Iris pigment epithelial cell (primary cell): ENCODE measurements around the gene ASCC2.

- RRBS: no CpG with 5 or more reads among the region's 6 CpGs
Observed at GRCh38 chr22:28977465-28977871, 84.2 kb downstream of the C22orf31 start.

GRCh38 chr22:29031284-29031951 lies 30.2 kb downstream of the C22orf31 start:
- RRBS: no CpG with 5 or more reads among the region's 17 CpGs

DNA sequence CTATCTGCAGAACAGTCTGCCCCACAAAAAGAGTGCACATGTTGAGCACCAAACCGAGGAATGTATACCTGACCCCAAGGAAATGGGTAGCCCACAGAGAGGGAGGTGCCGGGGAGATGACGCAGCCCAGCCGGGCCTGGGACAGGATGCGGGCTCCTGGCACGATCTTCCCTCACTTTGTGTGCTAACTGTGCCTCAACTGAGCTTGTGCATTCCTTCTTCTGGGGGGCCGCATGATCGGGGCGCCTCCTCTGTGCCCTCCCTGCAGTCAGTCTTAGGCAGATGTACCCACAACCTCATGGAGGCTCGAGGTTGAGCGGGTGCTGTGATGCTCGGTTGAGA lies 2.3 kb downstream of the GAS2L1 start:
- RRBS: no CpG with 5 or more reads among the region's 12 CpGs

- RRBS: 78% methylated on average over 11 of the region's 39 CpGs
Observed at GRCh38 chr22:29311544-29312131, 3.9 kb downstream of the RASL10A start.

DNA sequence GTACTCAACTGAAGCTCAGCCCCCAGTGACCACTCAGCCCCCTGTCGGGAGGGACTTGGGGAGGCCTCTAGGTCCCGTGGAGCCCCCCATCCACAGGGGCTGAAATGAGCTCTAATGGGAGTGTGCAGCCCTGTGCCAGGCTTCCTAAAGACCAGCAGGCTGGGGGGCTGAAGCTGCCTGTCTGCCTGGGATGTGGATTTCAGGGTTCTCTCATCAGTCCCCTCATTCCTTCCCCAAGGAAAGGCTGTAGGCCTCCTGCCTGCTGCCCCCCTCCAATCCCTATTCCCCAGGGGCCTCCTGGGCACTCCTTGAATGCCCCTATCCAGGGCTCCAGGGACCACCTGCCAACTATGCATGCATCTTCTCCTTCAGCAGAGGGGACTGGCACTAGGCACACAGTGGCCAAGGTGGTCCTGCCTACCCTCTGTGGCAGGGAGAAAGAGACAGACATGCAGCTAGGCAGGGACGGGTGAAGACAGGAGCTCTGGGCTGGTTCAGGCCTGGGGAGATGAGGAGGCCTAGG lies 3.0 kb upstream of the RASL10A start:
- RRBS: no CpG with 5 or more reads among the region's 3 CpGs

DNA sequence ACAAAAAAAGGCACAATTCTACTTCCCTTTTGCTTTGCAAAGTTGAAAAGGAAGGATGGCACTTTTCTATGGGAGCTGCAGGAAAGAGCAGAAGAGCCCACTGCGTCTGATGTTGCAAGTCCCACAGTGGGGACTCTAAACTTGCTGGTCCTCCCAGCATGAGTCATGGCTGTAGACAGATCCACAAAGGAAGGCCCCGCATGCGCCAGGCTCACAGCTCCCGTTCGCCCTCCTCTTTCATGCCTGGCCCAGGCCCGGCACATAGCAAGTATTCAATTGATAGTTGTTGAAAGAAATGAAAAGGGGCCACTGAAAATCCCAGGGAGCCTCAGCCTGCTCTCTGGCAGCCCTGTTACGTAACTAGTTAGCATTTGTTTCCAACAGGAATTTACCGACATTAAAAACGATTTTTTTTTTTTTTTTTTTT lies 18.9 kb downstream of the AP1B1 start:
- RRBS: no CpG with 5 or more reads among the region's 9 CpGs

DNA sequence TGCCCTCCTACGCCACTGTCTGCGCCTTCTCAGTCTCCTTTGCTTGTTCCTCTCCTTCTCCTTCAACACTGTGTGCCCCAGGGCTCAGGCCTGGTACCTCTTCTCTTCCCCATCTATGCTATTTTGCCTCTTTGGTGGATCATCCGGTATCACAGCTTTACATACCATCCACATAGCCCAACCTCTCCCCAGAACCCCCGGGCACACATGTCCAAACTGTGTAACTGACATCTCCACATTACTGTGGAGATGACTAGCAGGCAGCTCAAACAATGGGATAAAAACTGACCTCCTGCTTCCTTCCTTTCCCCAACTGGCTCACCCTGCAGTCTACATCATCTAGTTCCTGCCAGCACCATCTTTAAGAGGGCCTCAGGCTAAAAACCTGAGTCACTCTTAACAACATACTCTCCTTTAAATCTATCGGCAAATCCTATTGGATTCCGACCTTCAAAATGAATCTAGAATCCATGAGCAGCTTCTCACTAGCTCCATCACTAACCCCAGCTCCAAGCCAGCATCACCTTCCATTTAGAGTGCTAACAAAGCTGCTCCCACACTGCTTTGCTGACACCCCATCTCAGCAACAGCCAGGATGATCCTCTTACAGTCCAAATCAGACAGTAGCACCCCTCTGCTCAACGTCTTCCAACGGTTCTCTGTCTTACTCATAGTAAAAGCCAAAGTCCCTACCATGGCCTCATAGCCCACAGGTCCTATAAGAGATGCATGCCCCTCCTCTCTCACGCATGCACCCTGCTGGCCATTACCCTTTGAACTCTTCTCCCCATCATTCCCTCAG lies 8.0 kb downstream of the AP1B1 start:
- RRBS: 100% methylated on average over 1 of the region's 9 CpGs

DNA sequence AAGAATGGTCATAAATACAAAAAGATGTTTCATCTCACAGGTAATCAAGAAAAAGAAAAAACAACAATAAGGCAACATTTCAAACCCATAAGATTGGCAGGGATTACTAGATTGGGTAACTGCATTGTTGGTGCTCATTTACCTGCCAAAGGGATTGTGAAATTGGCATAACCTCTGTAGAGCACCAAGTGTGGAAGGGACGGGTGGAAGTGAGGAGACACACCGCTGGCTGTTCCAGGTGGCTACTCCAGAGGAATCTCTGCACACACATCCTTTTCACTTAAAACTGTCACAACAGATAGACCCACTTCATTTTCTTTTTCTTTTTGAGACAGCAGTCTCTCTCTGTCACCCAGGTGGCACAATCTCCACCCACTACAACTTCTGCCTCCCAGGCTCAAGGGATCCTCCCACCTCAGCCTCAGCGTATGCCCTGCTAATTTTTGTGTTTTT lies 44.9 kb downstream of the NF2 start:
- RRBS: no CpG with 5 or more reads among the region's 3 CpGs

DNA sequence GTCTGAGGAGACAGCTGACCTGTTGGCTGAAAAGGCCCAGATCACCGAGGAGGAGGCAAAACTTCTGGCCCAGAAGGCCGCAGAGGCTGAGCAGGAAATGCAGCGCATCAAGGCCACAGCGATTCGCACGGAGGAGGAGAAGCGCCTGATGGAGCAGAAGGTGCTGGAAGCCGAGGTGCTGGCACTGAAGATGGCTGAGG lies 46.6 kb upstream of the CABP7 start:
- RRBS: no CpG with 5 or more reads among the region's 8 CpGs

- RRBS: no CpG with 5 or more reads among the region's 3 CpGs
Observed at GRCh38 chr22:29769503-29770206, 2.5 kb downstream of the UQCR10 start.

DNA sequence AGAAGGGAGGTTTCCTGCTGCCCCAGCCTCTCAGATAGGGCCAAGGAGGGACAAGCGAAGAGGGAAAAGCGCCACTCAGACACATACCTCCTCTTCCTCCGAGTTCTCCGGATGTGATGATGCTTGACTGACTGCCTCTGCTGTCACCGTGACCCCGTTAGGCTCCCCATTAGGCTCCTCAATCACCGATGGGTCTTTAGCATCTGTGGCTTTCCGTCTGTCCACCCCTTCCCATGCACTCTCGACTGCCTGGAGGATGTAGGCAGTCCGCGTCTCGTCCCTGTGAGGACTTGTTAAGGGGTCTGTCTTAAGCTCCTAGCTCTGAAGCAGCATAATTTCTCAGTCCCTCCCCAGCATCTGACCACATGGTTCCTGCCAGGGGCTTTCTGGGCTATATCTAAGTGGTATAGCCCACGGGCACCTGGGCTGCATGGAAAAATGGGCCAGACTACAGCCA lies 33.5 kb downstream of the ASCC2 start:
- RRBS: no CpG with 5 or more reads among the region's 13 CpGs

GRCh38 chr22:29805867-29806454 lies 32.1 kb downstream of the ASCC2 start:
- RRBS: no CpG with 5 or more reads among the region's 10 CpGs

DNA sequence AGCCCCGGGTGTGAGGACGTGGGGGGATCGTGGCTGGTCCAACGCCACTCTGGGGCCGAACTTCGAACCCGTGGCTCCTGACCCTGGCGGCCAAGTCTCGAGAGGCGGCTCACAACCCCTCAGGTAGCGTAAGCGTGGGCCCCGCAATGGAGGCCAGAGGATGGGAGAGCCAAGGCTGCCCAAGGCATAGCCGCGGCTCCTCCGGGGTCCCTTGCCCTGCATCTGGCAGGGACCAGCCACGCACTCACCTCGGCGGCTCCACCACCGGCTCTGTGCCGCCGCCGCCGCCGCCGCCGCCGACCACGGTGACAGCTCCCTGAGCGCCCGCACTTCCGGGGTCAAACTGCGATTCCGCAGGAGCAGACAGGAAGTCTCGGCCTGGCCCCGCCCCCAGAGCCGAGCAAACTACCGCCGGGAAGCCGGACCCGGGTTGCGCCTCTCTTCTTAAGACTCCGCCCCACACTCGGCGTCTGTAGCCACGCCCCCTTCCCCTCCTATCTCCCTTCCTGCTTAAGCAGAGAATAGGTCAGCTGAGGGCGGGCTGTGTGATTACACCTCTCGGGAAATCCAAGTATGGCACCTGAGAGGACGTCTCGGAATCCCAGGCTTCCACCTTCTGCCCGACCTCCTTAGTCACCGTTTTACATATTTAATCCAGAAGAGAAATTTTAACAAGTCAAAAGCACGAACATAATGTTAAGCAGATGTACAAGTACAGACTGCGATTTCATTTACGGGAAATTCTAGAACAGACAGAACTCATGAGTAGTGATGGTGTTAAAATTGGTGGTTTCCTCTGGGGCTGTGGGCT lies at the start of gene ASCC2:
ASCC2 (minus strand) TSS at position 345 of the 811 bp plus-strand sequence.
- RRBS: 3% methylated on average over 15 of the region's 55 CpGs

DNA sequence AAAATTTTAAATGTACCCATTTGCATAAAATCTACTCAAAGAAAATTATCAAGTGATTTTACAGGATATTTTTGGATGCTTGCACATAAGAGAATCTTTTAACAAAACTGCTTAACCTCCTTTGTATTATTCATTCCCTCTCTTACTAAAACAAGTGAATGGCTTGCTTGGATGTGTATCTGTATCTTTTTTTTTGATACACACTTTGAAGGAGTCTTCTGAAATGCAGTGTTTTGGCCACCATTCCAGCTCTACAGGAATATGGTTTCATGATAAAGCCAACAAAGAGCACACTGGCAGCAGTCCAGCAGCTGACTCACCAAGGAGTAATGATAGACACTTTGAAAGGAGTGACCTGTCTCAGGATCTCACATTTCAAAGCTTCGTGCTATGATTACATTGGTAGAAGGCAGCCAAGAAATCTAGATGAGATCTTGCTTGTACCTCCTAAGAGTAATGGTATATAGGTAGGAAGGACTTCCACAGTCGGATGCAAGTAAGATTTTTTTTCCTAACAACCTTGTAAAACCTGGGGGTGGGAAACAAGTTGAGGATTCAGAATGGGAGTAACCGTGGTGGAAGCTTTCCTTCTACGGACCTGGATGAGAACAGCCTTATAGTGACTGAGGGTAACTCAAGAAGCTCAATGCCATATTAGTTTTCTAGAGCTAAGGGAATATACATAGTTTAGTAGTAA lies 24.8 kb downstream of the MTMR3 start:
- RRBS: no CpG with 5 or more reads among the region's 4 CpGs

DNA sequence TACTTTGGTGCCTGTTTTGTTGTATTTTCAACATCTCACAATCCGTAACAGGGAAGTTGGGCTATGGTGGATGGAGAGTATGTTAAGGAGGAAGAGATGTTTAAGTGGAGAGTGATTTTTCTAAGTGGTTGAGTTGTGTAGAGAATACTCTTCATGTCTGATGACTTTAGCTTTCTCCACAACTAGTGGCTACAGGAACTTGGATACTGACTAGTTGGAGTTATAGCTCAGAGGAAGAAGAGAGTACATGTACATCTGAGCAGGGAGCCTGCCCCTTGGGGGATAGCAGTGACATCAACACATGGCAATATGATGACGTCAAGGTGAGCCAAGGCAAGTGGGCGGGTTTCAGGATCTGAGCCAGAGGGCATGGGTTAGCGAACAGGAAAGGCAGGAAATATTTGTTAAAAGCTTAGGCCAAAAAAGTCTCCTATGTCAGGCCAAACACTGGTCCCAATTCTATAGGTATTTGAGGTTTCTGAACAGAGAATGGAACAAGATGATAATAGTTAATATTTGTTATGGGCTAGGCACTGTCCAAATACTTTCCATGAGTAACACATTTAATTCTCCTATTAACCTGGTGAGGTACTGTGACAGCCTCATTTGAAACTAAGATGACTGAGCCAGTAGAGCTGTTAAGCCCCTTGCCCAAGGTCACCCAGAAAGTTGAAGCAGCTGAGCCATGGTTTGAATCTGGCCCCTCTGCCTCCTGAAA lies 42.0 kb upstream of the HORMAD2 start:
- RRBS: no CpG with 5 or more reads among the region's 4 CpGs

DNA sequence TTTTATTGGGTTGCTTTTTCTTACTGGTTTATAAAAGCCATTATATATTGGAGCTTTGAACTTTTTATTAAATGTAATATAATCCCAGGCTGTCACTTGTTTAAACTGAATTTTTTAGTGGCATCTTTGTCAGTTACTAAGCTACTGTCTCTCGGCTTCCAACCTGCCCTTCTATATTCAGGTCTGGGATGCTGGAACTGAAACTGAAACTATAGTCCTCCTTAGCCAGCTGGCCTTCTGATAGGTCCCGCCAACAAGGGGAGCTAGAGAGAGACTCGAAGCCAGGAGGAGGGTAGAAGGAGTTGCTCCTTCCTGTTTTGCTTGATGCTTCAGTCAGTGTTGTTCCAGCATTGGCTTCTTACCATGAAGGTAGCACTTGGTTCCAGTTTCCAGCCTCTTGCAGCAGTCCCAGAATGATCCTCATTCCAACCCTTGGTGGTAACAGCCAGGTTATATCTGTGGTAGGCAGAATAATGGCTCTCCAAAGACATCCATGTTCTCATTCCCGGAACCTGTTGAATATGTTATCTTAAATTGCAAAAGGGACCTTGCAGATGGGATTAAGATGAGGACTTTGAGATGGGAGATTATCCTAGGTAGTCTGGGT lies 32.9 kb upstream of the HORMAD2 start:
- RRBS: no CpG with 5 or more reads among the region's 4 CpGs

- RRBS: no CpG with 5 or more reads among the region's 22 CpGs
Observed at GRCh38 chr22:30206644-30207614, 39.6 kb downstream of the LIF start.

DNA sequence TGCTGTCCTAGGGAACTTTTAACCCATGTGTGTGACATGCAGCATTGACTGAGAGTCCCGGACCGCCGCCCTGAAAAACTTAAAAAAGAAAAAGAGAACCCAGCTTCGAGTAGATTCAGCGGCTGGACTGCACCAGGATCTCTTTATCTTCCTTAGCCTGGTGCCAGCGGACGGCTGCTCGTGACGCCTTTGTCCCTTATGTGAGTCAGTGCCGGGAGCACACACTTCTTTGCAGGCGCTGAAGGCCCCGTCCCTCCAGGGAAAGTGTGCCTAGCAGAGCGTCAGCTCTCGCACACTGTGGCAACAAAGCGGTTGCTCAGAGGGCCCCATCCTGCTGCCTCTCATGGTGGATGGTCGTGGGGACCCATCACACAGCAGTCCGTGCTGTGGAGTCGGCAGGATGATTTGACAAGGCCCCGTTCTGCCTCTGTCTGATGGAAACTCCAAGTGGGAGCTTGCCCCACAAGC lies 7.9 kb downstream of the OSM start:
- RRBS: no CpG with 5 or more reads among the region's 19 CpGs

DNA sequence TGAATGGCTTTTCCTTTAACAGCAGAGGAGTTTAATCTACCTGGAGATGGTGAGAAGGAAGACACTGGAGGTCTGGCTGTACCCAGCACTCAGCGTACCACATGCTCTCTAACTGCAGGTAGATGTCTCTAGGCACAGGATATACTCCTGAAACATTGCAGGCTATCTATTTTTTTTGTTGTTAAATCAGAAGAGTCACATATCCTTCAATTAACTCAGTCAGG lies 17.3 kb upstream of the CASTOR1 start:
- RRBS: no CpG with 5 or more reads among the region's 1 CpG

DNA sequence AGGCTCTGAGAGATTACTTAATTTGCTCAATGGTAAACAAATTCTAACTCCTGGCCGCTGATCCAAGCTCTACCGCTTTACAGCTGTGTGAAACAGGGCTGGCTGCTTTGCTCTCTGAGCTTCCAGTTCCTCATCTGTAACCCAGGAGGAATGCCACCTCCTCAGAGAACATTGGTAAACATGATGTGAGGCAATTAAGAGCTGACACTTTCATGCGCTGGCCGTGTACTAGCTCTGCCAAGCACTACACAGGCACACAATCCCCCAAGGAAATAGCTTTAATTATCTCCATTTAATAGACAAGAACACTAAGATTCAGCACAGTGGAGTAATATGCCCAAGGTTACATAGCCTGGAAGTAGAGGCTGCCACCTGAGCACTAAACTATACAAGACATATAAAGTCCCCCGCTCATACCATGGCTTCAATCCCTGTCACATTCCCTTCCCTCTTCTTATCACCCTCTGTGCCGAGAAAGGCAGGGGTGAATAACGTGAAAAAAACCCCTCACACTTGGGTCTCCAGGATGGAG lies 16.2 kb downstream of the TBC1D10A start:
- RRBS: no CpG with 5 or more reads among the region's 7 CpGs